ENCODE measurements around a stretch of chr3.

DNA sequence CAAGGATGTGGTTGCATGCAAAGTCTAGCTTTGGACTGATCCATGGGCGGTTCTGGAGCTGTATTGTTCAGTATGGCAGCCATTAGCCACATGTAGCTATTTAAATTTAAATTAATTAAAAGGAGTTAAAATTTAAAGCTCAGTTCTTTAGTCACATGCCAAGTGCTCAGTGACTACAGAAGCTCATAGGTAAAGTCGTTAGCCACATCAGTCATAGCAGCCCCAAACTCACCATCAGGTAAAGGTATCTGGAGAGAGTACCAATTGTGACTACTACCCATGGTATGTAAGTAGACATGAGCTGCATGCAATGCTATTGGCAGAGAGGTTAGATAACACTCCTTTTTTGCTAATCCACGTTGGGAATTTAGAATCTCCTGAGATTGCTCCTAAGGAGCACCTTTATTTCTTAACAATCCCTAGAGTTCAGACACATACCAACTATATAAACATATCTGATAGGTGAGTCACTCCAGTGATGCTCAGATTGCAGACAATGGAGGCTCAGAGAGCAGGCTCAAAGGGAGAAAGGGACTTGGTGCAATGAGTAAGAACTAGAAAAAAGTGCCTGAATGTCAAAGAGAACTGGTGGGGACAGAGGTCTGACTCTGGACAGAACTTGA is 21.8 kb upstream of the GOLGA4 start:
- PRO-cap: unidirectional peak, plus-strand start at position 289 of the sequence

DNA sequence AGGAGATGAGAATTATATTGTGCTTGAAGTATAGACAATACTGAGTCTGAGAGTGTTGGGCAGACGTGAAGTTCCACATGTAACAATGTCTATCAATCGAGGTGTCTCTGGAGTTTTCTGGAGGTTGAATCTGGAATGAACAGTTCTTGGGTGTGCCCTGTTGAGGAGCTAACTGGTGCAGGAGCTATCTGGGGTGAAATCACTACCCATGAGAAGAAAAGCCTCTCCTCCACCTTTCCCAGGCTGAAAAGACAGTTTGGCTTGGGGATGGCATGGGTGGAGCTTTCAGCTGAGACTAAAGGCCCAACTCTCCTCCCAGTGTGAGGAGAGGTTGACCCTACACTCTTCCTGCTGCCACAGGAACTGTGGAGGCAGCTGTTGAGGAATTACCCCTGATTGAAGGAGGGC is 14.4 kb upstream of the GOLGA4 start:
- PRO-cap: no peak

DNA sequence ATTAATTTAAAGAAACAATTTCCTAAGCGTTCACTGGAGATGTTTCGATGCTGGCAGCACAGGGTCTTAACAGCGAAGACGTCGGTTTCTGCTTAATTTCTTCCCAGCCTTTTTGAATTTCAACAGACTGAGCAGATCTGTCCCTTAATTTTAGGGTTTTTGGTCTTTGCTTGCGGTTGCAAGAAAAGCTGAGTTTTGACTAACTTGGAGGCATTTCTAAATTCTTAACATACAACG is 1.3 kb downstream of the GOLGA4 start:
- PRO-cap: no peak

GRCh38 chr3:37314066-37314514 is 71.0 kb downstream of the GOLGA4 start:
- PRO-cap: no peak

DNA sequence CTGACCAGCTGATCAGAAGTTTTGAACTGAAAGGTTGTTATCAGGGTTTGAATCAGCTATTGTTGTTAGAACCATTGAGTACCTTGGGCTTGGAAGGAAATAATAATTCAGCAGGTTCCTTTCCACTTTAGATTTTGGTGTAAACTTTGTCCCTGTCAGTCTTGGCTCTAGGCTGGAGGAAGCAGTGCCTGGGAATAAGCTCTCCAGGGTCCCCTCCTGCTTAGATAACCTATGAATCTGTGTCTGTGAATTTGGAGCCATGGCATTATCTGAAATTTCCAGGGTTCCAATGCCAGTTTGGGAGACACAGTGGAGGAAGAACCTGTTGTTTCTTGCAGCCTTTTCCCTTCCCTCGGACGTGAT is 15.3 kb downstream of the ITGA9 start:
- PRO-cap: no peak

DNA sequence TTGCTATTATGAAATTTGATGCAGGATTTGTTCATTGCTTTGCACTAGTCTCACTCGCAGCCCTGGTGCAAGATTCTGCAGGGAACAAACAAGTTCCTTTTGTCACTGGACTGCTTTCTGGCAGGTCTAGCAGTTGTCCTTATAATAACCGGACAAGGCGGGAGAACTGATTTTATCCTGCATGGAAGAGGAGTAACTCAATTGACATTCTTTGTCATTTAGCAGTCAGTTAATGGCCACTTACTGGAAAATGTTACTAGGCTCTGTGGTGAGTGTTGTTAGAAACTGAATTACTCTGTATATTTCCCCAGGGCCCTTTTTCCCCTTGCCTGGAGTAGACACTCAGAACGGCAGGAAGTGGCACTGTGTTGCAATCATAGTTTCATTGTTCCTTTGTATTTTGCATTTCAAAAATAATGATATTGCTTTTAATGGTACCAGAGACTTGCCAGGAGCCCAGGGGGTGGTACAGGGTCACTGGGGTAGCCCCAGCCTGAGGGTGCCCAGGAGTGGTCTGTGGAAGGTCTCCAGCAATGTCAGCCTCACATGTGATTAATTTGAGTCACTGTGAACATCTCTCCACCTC is 41.1 kb downstream of the ITGA9 start:
- PRO-cap: no peak

DNA sequence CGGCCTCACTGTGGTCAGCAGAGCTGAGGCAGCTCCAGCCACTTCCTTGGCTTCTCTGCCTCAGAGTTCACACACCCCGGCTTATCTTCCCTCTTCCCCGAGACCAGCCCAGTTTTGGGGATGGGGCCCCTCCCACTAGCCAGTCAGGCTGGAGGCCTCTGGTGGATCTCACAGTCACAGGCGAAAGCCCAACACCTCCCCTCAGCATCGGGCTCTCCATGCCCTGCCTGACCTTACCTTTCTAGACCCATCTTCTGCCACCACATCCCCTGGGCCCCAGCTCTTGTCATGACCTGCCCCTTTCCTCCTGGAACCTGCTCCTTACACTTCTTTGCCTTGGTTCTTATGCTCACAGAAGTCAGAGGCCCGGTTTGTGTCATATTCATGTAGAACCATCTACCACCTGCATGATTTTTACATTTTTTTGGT is 93.7 kb downstream of the ITGA9 start:
- PRO-cap: no peak

DNA sequence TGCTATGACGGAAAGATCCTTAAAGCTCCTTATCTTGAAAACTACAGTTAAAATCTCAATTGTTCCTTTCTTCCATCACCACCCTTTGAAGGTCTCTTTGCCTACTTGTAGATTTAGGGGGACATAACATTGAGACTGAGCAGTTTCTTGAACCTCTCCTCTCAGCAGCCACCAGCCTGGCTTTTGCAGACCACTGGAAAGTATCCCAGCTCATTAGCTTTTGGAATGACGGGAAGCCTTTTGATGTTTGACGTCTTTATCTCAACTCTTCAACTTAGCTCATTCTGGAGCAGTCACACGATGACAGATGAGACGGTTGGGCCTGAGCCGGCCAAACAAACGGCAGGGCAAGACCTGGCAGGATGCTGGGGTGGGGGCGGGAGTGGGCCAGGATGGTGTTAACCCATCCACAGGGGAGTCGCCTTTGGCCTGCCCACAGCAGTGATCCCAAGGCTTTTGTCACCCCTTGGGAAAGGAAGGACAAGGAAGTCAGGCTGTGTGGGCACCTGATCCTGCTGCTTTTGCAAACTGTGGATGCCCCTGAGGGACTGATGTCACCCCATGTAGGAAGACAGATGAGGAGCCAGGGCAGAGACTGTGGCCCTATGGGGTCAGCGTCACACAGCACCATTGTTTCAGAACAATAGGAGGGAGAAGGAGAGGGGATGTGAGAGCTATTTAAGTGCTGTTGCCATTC is 122.1 kb upstream of the CTDSPL start:
- PRO-cap: no peak

DNA sequence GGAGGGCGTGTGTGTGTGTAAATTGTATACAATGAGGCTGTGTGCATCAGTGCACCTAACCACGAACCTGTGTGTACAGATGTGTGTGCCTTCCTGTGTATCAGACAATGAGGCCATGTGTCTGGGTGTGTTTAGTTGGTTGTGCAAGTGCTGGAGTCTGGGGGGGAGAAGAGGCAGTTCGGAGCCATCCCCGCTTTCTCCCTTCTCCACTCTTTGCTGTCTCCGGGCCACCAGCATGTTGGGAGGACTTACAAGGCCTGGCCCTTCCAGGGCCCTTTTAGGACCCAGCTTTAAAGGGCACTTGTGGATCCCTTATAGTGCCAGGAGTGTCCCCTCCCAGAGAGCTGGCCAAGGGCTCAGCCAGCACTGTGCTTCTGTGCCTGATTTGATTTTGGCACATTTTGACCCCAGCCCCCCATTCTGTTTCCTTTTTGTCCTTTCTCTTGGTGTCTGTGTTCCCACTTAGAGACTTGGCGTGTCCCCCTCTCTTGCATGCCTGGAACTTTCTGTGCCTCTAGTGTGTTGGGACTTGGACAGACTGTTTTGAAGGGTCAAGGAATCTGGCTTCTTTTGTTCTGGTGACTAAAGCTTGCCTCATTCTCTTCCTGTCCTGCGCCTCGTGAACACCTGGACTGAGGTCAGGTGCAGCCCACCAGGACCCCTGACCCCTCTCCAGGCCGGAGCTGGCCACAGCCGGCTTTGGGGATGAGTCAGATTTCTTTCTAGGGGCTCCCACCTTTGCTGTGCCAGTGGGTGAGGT is 1.4 kb downstream of the CTDSPL start:
- PRO-cap: bidirectional peak, plus-strand start at position 117 of the sequence, minus-strand start at position 109 of the sequence; bidirectional peak, plus-strand start at position 597 of the sequence, minus-strand start at position 545 of the sequence

DNA sequence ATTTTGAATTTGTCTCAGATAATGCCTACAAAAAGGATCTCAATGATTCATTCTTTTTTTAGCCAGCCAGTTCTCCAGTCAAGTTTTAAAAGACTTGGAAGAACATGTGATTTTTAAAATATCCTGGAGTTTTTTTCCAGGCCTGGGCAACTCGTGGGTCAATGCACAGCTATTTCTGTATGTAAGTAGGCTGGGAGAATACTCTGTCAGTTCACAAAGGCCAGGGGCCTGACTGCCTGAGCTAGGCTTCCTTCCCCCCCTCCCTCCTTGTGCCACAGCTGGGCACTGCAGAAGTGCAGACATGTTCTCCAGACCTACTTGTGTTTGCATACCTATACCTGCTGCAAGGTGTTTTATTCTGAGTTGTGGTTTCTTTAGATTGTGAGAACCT is 43.7 kb downstream of the CTDSPL start:
- PRO-cap: no peak

DNA sequence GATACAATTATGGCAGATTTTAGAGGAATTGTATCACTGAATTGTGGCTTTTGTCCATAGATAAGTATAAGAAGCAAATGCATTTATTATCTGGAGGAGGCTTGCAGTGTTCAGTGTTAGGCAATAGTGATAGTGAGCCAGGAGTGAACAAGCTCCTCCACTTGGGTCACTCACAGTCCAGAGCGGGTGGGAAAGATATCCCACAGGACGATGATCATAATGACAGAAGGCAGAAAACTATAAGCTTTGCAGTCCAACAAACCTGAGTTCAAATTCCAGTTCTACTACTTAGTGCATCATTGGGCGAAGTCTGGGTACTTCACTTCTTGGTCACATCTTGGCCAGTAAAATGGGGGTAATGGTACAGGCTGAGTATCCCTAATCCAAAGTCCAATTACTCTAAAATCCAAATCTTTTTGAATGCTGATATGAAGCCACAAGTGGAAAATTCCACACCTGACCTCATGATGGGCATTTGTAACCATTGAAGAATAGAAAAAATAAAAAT is 63.9 kb upstream of the VILL start:
- PRO-cap: no peak

DNA sequence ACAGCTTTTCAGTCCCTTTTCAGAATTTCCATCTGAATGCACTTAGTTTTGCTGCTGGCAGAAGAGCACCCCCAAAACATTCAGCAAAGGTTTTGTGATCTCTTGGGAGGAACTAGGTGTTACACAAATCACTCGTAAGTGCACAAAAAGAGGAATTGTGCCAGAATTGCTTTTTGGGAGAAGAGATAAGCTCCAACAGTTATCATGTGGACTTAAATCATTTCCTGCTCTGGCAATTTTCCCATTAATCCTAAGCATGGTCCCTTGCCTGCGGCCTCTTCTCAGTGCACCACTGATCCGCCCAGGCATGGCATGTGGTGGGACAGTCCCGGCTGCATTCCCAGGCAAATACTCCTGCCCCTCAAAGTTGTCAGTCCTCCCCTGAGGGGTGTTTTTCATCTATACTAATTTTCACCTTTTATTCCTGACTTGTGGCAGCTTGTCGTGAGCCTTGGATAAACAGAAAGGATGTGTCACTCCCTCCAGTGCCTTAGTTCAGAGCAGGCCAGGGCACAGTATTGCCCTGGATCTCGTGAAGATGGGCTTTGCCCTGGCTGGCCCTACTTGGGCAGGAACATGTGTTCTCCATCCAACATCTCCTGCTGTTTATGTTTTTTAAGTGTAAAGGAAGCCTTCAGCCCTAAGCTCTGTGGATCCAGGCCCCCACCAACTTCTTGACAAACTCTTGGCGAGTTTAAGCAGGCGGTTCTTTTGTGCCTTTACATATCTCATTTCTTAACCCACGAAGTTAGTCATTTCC is 44.6 kb upstream of the VILL start:
- PRO-cap: no peak

DNA sequence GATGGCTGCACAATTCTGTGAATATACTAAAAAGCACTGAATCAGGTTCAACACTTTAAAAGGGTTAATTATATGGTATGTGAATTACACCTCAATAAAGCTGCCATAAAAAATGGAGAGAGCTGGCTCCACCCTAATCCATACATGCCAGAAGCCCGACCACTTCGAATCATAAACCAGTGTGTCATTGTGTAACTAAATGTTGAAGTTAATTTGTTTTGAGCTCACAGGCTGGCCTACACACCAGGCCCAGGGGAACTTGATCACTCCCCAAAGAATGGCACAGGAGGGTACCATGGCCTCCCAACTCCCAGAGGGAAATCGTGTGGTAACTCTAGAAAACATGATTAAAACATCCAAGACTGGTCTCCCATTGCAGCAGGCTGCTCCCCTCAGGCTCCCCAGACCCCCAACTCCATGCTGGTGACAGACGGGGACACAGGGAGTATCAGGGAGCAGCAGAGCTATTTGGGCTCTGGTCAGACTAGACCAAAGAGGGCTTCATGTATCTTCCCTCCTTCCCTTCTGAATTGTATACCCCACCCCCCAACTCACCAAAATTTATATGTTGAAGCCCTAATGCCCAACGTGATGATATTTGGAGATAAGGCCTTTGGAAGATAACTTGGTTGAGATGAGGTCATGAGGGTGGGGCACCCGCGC is 13.8 kb downstream of the PLCD1 start:
- PRO-cap: no peak

DNA sequence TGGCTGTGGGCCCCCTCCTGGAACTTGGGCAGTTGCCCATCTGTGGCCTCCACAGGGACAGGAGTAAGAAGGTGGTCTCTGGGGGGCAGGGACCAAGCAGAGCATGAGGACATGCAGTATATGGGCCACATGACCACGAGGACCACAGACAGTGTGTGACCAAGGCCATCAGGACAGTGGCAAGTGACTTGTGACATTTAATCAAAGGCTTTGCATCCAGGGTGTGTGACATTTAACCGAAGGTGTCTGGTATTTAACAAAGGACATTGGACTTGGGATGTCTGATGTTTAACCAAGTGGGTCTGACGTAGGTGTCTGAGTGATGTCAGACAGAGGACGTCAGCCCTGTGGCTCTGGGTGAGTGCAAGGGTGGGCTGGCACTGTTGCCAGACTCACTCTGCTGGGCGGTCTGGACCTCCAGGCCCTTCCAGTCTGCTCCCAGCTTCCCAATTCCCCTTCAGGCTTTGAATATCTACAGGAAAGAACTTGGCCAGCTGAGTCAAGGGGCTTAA is 34.6 kb downstream of the SCN5A start:
- PRO-cap: no peak

- PRO-cap: no peak
Observed at GRCh38 chr3:38615871-38616864, 33.3 kb downstream of the SCN5A start.

- PRO-cap: no peak
Observed at GRCh38 chr3:39137064-39137920, 16.1 kb downstream of the CSRNP1 start.

- PRO-cap: no peak
Observed at GRCh38 chr3:39139912-39140494, 13.4 kb downstream of the CSRNP1 start.

GRCh38 chr3:39150873-39151186 is 2.6 kb downstream of the CSRNP1 start:
- PRO-cap: bidirectional peak, plus-strand start at chr3:39151222, minus-strand start at chr3:39151041

DNA sequence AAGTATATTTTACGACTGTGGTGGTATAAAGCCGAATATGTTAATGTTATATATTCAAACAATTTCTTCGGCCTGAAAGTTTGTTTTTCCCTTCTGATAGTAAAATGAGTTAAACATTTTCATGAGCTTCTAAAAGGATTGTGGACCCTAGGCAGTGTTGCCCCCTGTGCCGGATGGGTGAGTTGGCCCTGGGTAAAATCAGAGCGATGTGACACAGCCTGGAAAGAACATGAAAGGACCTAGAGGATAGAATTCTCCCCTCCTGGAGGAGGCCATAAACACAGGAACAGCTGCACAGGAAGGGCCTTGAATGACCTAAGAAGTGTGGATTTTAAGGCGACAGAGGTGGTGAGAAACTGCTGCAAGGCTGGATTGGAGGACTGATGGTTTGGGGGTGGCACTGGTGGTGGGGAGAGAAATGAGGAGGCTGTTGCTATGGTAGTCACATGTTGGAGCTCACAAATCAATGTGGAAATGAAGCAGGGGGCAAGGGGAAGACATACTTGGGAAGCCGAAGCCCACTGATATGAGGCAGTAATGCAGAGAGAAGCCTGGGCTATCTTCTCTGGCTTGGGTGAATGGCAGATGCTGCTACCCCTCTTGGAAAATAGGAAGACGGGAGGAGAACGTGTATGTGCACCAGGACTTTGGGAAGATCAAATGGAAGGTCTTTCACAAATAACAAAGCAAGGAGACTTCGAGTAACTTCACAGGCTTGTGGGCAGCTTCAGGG is 13.8 kb downstream of the XIRP1 start:
- PRO-cap: no peak

GRCh38 chr3:39186003-39186518 is 6.3 kb downstream of the XIRP1 start:
- PRO-cap: no peak